ENCODE measurements around a stretch of chr17.

GRCh38 chr17:64051166-64051560 lies 30.7 kb upstream of the ICAM2 start:
- RRBS = no CpG with 5 or more reads among the region's 1 CpG

DNA sequence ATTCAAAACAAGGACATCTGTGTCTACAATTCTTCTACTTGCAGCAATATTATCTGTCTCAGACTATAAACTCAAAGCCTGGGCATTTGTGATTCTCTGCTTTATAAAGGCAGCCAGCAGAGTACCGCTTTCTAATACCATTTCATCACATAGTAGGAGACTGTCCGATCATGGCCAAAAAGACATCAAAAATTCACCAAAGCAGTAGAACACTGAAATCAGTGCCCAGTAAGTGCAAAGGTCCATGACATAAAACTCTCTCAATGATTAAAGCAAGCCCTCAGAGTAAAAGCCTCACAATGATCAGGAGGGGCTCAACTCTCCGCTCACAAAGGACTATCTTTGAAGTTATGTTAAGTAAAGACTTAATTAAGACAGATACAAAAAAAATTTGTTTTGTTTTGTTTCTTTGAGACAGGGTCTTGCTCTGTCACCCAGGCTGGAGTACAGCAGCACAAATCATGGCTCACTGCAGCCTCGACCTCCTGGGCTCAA lies 23.0 kb downstream of the ERN1 start:
- RRBS = no CpG with 5 or more reads among the region's 4 CpGs

DNA sequence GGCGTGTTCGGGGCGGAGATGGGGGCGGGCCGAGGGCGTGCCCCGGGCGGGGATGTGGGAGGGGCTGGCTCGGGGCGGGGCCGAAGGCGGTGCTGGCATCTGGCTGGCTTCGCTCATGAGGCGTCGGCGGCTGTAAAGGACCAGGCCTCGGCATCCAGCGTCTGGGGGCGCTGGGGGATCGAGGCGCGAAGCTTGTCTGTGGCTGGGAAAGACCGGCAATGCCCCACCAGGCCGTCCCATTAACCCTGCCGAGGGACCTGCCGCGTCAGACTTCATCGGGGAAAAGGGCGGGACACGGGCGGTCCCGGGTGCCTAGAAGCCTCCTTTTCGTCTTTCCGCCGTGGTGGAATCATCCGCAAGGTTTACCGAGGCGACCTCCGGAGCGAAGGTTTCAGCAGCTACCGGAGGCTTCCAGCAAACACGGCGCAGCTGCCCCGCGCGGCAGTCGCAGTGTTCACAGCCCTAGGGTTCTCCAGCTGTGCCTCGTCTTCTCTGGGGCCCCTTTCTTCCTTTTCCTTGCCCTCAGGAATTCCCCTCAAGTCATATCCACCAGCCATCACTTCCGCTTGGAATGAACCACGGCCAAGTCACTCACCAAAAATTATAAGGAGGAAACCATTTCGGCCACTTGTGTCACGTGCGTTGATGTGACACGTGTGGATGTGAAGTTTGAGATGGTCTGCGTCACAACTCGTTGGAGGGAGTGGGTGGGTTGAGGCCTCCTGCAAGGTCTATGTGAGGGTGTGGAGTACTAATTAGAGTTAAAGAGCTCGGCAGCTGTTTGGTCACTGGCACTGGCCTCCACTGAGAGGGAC lies 506 bp upstream of the ERN1 start:
- RRBS = 1% methylated on average over 19 of the region's 57 CpGs

GRCh38 chr17:64174558-64175434 lies 44.9 kb upstream of the ERN1 start:
- RRBS = no CpG with 5 or more reads among the region's 8 CpGs

DNA sequence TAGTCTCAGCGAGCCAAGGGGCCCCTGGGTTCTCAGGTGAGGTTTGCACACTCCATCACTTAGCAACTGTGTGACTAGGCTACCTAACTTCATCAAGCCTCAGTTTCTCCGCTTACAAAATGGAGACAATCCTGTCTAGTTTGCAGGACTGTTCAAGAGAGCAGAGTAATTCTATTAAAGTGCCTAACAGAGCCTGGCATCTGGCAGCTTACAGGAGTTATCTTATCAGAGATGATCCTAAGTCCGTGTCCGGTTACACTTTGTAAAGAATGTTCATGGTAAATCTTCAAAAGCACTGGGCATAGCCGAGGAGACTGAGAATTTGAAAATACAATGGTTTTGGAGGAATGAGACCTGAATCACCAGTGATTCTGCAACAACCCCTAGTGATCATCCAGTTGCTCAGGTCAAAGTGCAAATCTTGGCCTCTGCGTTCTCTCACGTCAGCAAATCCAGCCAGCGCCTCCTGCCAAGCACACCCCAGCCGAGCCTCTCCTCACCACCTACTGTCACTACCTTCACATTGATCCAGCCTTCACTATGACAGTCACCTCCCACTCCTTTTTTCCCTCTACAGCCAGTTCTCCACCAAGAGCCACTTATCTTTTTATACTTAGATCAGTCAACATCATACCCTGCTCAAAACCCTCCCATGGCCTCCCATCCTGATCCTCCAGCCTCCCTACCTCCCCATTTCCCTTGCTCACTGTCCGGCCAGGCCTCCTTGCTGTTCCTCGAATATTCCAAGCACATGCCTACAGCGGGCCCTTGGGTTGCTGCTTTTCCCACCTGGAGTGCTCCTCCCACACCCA lies 57.2 kb upstream of the ERN1 start:
- RRBS = no CpG with 5 or more reads among the region's 12 CpGs

GRCh38 chr17:64282684-64283037 lies 19.6 kb upstream of the TEX2 start:
- RRBS = 6% methylated on average over 1 of the region's 7 CpGs

- RRBS = no CpG with 5 or more reads among the region's 2 CpGs
Measured at GRCh38 chr17:64323030-64323229, 59.9 kb upstream of the TEX2 start.

GRCh38 chr17:64356803-64357634 lies 33.6 kb downstream of the PECAM1 start:
- RRBS = no CpG with 5 or more reads among the region's 8 CpGs

DNA sequence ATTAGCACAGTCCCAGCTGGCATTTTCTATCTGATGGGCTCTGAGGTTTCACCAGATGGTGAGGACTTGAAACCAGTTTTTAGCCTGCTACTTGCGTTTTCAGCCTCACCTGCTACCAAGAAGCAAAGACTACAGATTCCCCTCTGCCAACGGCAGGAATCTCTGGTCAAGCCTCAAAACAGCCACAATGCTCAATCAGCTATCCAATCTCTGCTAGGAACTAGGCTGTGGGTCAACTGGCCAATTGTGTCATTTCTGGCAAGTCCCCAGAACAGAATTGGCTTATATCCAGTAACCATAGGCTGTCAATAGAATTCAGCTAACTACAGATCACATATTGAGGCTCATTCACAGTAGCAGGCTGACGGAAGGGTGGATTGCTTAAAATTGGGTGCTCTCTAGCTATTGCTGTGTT lies 11.7 kb downstream of the PECAM1 start:
- RRBS = no CpG with 5 or more reads among the region's 3 CpGs

- RRBS = under 1% methylated on average over 8 of the region's 11 CpGs
Measured at GRCh38 chr17:64496458-64496701, 474 bp downstream of the POLG2 start.

DNA sequence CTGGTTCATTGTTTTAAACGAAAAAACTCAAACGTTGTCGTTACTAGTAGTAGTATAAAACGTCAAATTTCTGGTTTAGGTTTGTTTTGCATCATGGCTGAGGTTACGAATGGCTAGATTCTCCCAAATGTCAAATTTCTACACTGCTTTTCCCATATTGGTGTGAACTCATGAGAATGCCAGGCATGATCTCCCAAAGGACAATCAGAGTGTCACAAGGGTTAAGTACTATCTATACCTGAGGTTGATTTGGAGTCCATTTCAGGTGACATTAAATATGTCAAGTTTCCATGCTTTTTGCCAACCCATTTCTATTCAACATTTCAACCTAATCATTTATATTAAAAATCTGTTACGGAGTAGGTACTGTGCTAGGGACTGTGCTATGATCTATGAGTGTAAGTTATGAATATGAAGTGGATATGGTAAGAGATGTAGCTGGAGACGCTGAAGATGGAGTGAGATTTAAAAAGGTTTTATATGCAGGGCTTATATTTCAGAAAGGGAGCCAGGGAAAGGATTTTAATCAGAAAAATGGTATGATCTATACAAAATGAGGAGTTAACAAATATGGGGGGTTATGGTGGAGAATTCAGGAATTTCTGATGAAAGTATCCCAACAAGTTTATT lies 6.5 kb downstream of the CEP95 start:
- RRBS = no CpG with 5 or more reads among the region's 7 CpGs

GRCh38 chr17:64531721-64532340 lies 25.1 kb downstream of the CEP95 start:
- RRBS = no CpG with 5 or more reads among the region's 7 CpGs

GRCh38 chr17:64599393-64599910 lies 62.7 kb downstream of the SMURF2 start:
- RRBS = no CpG with 5 or more reads among the region's 11 CpGs

DNA sequence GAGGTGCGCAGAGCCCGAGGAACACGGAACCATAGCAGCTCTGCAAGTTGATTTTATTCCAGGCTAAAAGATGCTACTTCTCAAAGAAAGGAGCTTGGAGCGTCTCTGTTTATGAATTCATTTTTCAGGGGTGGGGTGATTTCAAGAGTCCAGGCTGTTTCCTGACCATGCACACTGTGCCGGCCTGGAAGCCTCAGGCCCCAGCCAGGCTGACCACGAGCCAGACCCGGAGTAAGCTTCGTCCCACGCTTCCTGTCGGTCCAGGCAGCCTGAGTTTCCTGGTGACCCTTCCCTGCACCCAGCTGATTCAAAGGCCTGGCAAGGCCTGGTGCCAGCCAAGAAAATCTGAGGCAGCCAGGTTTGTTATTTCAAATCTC lies 62.1 kb upstream of the SMURF2 start:
- RRBS = no CpG with 5 or more reads among the region's 10 CpGs

GRCh38 chr17:64764203-64764980 lies 102.3 kb upstream of the SMURF2 start:
- RRBS = no CpG with 5 or more reads among the region's 10 CpGs

GRCh38 chr17:64772930-64773287 lies 110.8 kb upstream of the SMURF2 start:
- RRBS = no CpG with 5 or more reads among the region's 5 CpGs

- RRBS = no CpG with 5 or more reads among the region's 16 CpGs
Measured at GRCh38 chr17:64897237-64897683, 22.0 kb downstream of the LRRC37A3 start.

DNA sequence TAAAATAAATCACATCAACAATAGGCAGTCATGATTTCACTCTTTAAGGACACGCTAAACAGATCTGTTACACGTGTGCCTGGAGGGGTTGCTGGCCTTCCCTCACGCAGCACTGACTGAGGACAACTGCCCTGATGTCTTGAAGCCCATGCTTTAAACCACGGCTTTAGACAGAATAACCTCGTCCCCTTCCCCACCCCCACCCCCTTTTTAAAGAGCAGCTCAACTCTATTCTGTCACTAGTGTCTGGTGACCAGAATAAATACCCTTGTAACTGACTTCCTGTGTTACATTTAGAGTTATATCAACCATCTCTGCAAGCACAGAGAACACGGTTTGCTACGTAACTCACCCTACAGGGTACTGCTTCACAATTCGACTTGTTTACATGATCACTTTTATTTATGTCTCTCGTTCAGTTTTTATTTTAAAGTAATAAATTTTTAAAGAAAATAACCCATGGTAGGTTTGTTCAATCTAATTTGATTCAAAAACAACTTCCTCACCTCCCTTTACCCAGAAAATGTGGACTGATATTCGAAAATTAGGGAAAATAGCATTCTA lies 50.7 kb upstream of the LRRC37A3 start:
- RRBS = no CpG with 5 or more reads among the region's 10 CpGs

DNA sequence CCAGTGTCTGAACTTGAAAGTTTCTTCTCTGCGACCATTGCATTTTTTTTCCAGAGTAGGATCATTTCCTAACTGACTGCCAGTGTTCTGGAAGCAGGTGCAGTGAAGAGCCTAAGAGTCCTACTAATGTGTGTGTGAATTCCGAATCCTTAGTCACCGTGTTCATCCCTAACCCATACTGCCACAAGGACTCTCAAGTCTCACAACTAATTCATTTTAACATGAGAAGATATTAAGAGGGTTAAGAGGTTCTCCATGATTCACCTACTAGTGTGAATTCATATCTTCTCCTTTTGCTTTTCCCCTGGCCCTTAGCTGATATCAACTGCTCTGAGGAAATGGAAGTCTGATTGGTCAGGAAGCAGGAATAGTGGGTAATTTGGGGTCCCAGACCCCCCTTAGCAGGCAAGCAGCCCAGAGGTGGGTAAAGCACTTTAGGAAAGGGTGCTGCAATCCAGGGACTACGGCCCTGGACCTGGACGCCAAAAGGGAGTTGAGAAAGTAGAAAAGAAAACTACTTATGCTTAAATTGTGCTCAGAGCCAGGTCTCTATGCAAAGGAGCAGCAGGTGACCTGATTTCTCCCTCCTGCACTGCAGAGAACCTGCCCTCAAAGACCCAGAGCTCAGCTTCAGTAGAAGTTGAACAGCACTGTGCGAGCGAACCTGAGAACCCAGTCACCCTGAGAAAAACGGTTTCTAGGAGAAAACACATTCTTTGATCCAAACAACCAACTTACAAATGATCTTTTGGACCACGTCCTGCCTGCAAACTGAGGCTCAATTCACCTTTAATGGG lies 65.3 kb upstream of the LRRC37A3 start:
- RRBS = no CpG with 5 or more reads among the region's 9 CpGs

DNA sequence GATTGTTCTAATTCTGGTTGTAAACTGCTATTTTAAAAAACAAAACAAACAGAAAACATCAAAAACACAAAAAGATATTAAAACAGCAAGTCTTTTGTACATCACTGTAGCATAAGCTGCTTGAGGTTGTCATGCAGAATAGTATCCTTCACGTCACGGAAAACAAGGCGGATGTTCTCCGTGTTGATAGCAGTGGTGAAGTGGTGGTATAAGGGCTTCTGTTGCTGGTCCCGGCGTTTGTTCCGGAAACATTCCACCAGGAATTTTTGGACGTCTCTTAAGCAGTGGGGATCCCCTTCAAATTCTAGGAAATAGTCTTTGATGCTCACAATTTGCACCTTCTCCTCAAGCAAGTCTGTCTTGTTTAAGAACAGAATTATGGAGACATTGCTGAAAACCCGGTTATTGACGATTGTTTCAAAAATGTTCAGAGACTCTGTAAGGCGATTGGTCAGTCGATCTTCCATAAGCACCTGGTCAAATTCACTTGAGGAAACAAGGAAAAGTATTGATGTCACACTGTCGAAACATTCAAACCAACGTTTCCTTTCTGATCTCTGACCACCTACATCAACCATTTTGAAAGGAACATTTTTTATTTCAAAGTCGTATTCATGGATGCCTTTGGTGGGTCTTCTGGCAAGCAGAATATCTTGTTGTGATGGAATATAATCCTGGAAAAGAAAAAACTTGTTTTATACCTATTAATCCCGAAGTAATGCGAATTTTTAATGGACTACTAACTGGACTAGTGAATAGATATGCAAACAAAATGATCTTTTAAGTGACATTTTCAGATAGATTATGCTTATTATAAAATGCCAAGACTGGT lies 42.2 kb downstream of the GNA13 start:
- RRBS = no CpG with 5 or more reads among the region's 17 CpGs